Fibroblast of villous mesenchyme (primary cell): ENCODE results near the genes ITPR2 and MRPS35.

DNA sequence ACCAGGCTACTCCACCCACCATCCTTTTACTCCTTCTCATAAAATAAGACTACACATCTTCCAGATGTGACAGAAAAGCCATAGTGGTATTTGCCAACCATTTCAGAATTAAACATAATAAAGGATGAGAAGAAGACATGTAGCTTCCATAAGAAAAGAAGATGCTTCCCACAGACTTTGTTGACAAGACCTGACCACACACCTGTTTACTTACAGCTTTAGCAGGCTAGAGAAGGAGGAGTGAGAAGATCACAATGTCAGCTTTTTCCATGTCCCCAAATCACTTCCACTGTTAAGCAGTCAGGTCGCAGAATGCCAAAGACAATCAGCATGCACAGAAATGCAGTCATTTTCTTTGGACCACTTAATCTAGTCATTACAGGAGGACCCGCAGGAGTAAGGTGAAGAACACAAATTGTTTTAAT is 314.9 kb downstream of the SSPN start:
- CAGE, long polyA plus RNA = no peak

DNA sequence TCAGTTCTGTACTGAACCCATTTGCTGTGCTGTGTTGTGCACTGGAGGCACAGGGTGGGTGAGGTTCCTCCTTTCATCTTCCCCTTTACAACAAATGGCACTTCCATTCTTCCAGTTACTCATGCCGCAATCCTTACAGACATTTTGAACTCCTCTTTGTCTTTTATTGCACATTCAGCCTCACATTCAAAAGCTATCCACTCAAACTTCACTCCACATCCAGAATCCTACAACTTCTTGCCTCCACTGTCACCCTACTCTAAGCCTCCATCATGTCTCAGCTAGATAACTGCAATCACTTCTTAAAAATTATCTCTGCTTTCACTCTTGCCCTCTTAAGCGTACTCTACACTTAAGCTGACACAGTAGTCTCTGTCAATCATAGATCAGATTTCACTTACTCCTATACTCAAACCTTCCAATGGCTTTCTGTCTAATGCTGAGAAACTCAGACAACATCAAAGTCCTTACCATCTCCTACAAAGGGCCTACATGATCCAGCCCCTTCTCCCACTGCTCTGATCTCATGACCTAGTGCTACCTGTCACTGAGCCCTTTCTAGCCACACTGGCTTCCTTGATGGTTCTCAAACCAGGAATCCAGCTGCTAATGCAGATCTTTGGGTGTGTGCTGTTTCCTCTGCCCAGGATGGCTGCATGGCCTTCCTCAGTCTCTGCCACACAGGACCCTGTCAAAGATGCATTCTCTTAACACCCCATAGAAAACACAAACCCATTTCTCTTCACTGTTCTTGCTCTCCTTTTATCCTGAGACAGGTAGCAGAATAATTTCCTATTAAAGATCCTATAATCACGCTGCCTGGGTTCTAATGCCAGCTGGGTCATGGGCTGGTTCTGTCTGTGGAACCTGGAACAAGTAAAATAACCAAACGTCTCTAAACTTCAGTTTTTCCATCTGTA is 303.9 kb downstream of the ITPR2 start:
- CAGE, long polyA plus RNA = no peak

DNA sequence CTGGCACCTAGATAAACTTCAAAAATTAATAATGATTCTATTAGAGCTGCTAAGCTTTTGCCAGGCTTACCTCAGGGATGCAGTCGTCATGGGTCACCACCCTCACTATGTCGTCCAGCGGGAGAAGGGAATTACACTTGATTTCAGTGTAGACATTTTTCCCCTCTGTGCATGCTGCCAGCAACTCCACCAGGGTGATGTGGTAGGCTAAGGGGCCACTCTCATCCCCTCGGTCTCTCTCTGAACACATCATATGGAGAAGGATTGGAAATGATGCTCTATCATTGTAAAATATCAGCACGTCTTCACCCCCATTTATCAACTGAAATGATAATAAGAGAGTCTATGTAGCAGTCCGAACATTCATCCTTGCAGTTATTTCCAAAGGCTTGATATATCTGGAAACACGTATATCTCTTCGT is 236.2 kb downstream of the ITPR2 start:
- CAGE, long polyA plus RNA = no peak

GRCh38 chr12:26621940-26622666 is 210.9 kb downstream of the ITPR2 start:
- CAGE, long polyA plus RNA = no peak

DNA sequence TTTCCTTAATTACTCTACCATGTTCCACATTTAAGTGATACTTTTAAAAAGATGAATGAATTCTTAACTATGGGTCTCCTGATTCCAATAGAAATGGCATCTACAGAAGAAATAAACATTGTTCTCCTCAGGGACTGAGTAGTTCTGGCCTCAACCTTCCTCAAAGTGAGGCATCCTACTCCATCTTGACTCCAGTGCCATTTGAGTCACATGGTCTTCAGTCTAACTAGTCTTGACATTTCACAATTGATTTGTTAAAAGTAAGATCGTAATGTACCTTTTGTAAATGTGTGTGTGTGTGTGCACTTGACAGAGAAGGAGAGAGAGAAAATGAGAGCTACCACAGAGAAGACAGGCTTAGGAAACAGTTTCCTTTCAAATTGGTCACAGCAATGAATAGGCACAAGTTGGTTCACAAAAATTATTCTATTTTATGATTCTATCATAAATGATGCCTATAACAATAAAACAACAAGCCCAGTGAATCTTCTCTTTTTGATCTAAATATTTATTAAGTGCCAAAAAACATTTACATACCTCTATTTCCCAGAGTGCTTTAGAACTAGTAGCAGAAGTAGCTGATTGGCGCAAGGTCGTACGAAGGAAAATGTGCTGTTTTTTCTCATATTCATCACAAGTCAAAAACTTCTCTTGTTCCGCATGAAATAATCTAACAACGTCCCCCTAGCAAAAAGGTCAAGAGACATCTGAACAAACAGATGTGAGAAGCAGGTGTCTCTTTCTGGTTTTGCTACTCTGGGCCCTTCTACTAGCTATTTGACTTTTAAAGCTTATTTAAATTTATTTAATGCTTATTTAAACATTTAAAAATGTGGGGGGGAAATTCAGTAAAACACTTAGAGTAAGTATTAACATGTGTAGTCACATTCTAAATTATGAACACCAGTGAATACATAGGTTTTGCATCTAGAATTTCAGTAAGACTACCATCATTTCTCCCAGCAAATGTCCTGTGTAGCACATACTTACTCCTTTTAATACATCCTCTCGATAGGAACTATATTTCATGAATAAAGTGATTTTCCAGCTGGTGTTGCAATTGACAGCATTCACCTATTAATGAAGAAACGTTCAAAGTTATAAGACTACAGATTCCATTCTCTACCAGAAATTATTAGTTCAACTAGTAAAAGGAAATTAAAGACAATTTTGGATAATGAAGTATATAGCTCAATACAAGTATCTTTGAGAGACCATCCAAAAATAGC is 117.8 kb downstream of the ITPR2 start:
- CAGE, long polyA plus RNA = no peak

GRCh38 chr12:26830513-26831858 is 2.0 kb downstream of the ITPR2 start:
- CAGE, long polyA plus RNA = no peak

GRCh38 chr12:26832330-26833273 is at the start of gene ITPR2:
Gene ITPR2 (minus strand): TSS chr12:26833194.
- CAGE, long polyA plus RNA = no peak

DNA sequence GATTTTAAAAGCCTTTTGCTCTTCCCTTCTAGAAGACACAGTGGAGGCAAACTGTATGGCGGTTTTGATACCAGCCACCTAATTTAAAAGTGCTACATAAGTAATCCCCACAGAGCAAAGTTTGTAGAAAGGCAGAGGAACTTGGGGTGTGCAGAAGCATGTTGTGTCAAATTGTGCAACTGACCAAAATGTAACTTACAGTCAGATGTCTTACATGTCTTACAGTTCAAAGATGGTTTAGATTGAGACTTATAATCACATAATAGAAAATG is 1.1 kb upstream of the ITPR2 start:
- CAGE, long polyA plus RNA = no peak

DNA sequence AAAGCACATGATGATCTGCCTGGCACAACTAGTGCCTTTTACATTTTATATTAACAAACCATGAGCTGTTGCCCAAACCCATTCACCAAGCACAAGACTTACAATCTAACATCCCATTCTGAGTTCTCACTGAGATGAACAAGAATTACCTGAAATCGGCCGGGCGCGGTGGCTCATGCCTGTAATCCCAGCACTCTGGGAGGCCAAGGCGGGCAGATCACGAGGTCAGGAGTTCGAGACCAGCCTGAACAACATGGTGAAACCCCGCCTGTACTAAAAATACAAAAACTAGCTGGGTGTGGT is 1.7 kb downstream of the TM7SF3 start:
- CAGE, long polyA plus RNA = no peak

DNA sequence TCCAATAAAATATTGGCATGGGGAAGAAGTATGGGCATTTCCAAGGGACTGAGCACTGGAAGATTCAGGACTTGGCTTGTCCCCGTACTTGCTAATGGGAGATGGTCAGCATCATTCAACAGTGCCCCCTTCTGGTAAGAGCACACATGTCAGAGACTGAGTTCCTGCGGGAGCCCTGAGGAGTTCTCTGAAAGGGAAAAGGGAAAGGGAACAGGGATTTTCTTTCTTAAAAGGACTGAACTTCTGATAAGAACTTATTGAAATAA is 59.7 kb upstream of the C12orf71 start:
- CAGE, long polyA plus RNA = no peak

GRCh38 chr12:27213311-27213756 is 30.8 kb upstream of the STK38L start:
- CAGE, long polyA plus RNA = no peak

DNA sequence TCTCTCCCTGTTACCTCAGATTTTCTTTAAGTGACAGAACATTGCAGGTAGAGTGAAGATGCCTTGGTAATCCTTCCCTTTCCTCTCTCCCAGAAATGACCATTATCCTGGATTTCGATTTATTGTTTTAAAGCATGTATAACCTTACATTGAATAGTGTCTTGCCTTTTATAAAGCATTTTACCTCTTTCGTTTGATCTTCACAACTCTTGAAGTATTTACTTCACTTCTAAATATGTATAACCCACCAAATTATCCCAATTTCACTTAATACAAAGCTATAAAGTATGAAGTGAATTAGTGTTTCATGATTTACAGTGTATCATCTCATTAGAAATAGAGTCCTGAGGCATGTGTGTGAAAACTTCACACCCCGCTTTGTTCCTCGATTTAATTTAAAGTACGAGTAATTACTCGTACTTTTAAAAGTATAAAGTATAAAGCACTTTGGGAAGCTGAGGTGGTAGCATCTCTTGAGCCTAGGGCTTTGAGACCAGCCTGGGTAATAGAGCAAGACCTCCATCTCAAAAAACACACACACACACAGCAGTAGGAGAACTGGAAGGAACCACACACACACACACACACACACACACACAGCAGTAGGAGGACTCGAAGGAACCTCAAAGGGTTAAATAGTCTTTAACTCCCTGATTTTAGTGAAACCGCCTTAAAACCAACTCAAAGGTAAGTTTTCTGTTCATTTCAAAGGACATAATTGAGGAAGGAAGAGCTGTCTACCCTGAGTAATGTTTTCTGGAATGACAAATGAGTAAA is 32.9 kb downstream of the STK38L start:
- CAGE, long polyA plus RNA = no peak

GRCh38 chr12:27656405-27656829 is 39.8 kb upstream of the REP15 start:
- CAGE, long polyA plus RNA = no peak

DNA sequence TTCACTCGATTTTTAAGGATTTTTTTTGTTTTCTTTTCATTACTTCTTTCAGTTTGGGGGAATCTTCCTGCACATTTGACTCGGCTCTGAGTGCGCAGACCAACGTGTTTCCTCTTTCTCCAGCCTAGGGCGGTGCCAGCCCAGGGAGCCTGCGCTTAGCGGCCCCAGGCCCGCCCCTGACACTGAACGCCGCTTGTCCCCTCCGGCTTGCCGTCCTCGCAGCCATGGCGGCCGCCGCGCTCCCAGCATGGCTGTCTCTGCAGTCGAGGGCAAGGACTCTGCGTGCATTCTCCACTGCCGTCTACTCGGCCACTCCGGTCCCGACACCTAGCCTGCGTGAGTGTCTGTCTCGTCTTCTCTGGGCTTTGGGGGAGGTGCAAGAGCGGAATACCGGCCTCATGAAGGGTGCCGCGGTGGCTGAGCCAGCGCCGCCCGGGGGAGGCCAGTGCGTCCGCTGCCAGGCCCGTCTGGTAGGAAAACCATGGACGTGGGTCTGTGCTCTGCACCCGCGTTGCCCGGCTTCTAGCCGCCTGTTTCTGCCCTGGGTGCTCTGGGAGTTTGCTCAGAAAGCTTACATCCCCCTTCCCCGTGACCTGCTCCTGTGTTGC is at the start of gene MRPS35:
MRPS35 (plus strand) TSS at position 213 of the 608 bp plus-strand sequence.
- CAGE, long polyA plus RNA = start-site peak on the plus strand centred at position 209 of the sequence, 26 bp wide, 179 and 236 reads in 2 replicates

DNA sequence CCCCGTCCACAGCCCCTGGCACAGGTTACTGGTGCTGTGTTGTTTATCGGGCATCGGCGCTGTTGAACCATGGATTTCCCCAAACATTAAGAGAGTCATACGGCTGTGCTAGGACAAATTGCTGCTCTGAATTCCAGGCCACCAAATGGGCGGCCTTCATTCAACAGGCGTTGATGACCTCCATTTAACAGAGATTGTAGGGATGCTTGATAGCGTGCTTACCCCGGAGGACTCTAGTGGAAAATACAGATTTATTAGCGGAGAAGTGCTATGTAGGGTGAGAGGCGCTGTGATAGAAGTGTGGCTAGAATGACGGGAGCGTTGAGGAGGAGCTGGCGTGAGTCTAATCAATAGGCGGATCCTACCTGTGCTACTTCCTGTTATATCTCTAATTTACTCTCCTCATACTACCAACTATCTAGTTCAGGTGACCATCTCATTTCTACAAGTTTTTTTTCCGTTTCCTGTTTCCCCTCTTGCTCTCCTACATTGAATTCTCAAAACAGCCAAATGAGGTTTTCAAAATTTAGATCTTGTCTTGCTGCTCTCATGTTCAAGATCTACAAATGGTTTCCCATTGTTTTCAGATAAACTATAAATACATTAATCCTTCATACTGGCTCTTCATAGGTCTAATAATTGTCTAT is 719 bp downstream of the MRPS35 start:
- CAGE, long polyA plus RNA = no peak

DNA sequence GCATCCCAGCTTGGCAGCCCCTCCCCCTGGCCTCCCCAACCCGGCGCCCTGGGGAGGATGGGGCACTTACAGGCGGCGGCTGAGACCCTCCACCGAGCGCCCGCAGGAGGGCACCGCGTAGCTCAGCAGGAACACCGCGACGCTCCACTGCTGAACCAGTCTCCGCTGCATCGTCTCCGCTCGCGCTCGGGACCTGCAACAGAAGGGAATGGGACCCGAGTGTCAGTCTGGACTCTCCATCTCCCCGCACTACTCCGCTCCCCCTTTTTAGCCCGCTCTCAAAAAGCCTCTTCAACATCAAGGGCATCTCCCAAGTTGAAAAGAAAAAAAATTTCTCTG is 3.2 kb downstream of the PTHLH start:
- CAGE, long polyA plus RNA = no peak

DNA sequence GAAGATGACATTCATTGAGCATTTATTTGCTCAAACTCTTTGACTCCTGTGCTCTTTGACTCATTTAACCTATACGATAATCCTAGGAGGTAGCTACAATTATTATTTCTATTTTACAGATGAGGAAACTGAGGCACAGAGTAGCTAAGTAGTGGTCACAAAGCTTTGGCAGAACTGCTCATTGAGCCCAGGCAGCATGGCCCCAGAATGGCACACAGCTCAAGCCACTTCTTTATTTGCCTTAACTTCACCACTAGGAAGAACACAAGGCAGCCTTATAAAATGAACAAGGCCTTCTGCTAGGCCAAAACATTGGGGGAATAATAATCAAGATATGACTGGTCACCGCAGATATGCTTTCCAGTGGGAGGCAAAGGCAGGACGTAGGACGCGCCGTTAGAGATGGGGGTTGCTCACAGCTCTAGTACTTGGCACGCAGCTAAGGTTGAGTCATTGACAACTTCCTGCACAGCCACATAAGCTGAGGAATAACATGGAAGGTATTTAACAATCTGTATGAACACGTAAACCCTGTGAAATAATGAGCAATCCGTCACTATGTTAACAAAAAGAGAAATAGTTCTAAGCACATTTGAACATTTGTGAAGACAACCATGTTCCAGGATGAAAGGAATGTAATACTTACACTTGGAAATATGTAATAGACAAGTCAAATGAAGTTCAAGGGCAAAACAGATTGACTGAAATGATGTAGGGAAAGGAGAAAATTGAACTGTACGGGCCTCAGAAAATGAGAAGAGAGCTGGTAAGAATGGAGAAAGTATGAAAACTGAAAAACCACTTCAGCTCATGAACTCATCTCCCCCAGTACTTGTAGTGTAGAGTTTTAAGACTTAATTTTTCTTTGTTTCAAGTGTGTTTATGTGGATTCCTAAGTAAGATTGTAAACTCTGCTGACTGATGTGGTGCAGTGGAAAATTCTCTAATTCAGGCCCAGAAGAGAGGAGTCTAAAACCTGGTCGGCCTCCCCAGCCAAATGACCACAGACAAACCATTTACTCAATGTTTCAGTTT is 59.5 kb upstream of the CCDC91 start:
- CAGE, long polyA plus RNA = no peak

DNA sequence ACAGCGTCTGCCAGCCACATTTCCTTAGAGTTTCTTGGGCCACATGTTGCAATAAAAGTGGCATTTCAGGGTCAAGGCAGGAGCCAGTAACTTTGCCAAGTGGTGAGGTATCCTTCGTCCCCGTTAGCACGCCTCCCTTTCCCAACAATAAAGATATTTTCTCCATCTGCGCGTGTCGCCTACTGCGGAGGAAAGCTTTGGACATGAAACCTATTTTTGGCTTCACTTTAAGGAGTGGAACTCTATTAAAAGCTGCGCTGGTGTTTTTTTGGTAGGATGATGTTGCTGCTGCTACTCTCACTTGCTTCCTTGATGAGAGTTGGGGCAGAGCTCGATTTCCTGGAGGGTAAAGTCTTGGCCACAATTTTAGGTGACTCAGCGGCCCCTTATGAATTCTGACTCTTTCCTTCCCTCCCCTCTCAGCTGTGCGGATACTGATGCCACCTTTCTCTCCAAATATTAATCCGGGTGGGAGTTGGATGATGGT is 851 bp downstream of the CCDC91 start:
- CAGE, long polyA plus RNA = no peak

GRCh38 chr12:28760136-28760694 is 388.9 kb upstream of the FAR2 start:
- CAGE, long polyA plus RNA = no peak

DNA sequence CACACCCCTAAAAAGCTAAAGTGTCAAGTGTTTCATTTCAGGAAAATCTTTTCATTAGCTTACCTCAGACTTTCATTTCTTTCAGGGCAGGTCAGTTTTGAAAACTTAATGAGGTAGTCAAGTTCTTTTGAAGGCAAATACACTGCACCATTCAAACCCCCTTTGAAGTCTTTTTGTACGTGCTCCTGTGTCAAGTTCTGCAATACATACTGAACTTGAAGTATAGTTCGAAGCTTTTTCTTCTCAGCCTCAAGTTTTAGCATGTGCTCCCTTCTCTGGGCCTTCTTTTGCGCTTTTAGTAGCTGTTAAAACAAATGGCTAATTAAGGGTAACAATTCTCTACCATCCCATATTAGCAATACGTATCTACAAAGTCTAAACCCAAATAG is 19.9 kb downstream of the CAPRIN2 start:
- CAGE, long polyA plus RNA = no peak